Uterus (tissue), 7 donors: Measurements from ENCODE around the genes PEX19, DEDD and PPOX.

DNA sequence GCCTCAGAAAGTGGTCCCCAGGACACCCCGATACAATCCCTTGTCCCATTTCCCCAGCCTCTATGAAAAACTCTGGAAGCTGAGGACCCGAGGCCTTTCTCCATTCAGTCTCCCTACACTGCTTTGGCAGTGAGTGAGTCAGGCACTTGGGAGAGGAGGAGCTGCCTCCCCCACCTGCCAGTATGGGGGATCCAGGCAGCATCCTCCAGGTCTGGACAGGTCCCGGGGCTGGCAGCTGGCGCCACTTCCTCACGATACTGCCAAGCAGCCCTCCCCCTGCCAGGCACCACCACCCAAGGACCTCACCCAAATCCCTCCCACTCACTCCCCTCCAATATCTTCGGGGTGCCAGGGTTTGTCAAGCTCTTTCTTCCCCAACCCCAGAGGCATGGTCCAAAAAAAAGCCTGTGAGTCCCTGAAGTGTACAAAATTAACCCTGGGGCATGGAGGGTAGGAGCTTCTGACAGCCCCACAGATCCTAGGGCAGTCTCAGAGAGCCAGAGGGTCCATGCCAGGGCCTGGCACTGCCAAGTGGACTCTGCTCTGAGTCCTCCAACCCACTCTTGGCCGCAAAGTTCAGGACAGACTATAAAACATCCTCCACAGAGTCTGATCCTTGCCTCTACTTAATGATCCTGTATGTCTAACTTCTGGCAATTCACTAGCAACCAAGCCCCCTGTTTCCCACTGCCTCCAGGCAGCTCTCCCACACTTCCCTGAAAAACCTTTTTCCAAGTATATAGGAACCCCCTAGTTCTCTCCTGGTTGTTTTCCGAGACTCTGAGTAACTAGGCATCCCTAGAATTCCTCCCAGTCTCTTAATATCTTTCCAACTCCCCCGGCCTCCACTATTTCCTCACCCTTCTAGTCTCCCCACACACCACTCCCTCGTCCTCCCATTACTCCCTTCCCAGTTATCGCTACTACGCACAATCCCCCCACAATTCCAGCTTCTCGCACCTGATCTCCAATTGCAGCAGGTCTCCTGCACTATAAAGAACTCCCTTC is 931 bp downstream of the IGSF9 start:
- PRO-cap, 4 experiments: peak in 1 of 4 experiments; most common plus-strand start position 851 of the sequence (in 1); most common minus-strand start position 792 of the sequence (in 1)
- RAMPAGE, long total RNA, 2 experiments: no peak in any of the 2 experiments
- RRBS: no CpG with 5 or more reads among the region's 13 CpGs

- PRO-cap, 4 experiments: no peak in any of the 4 experiments
- RAMPAGE, long total RNA, 2 experiments: no peak in any of the 2 experiments
- RRBS: no CpG with 5 or more reads among the region's 5 CpGs
These were observed 1.7 kb downstream of the KCNJ10 start for GRCh38 chr1:160068171-160068658.

- PRO-cap, 4 experiments: peak in 3 of 4 experiments; most common plus-strand start chr1:160096847 (in 3); most common minus-strand start chr1:160096801 (in 1)
- RAMPAGE, long total RNA, 2 experiments: no peak in any of the 2 experiments
- RRBS: no CpG with 5 or more reads among the region's 4 CpGs
These were observed 1.8 kb downstream of the IGSF8 start for GRCh38 chr1:160096504-160097182.

GRCh38 chr1:160113844-160114612 is 1.5 kb upstream of the ATP1A2 start:
- PRO-cap, 4 experiments: no peak in any of the 4 experiments
- RAMPAGE, long total RNA, 2 experiments: no peak in any of the 2 experiments
- RRBS: no CpG with 5 or more reads among the region's 8 CpGs

DNA sequence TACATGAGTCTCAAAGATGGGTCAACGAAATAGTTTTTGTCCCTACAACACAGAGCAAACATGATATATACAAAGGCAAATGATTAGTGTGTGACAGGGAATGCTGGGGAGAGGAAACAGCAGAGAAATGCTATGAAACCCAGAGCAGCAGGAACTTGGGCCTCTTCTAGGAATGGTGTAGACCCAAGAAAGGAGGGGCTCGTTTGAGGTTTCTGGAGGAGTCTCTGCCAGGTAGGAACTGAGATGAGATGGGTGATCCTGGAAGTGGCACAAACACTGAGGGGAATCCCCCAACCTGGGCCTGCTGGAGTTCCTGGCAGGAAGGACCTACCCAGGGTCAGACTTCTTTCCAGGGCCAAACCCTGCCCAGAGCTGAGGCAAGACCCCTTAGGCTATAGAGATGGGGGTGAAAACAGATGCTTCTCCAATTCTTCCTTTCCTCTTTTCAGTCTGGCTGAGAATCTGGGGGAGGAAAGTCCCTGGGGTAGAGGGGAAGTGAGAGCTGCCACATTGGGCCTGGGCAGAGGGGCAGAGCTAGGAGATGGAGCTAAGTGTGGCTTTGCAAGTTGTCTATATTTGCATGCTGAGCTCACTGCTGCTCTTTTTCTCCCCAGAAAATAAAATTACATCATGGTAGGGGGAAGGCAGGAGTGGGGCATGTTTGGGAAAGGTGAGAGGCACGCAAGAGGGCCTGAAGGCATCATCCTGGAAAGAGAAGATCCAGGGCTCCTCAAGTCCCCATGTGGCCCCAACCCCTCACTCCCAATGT is 833 bp upstream of the PEA15 start:
- PRO-cap, 4 experiments: no peak in any of the 4 experiments
- RAMPAGE, long total RNA, 2 experiments: no peak in any of the 2 experiments
- RRBS: no CpG with 5 or more reads among the region's 3 CpGs

DNA sequence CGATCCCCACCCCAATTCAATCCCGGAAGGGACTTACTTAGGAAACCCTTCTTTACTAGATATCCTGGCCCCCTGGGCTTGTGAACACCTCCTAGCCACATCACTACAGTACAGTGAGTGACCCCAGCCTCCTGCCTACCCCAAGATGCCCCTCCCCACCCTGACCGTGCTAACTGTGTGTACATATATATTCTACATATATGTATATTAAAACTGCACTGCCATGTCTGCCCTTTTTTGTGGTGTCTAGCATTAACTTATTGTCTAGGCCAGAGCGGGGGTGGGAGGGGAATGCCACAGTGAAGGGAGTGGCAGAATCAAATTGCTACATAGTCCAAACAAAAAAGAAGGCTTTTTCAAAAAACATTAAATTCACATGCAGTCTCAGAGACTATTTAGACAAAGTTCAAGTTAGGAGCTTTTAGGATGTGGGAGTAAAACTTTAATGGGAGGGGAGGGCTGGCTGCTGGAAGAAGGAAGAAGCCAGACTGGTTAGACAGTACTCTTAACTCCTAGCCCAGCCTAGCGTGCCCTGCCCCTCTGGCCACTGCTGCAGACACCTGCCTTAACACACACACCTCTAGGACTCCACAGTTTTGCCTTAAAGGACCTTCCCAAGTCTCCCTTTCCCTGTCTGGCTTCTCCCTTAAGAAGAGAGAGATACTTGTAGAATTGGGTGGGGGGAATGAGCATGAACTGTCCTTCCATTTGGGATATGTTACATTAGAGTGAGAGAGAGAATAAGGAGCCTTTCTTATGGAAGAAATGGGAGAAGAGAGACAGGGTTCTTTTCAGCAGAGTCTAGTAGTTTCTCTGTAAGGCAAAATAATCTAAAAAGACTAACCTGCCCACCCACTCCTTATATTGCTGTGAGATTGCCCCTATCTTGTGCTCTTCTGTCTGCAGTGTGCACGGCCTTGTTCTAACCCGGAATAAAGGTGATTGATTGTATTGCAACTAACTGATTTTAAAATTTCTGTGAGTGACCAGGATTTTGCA is 9.5 kb downstream of the PEA15 start:
- PRO-cap, 4 experiments: no peak in any of the 4 experiments
- RAMPAGE, long total RNA, 2 experiments: no peak in any of the 2 experiments
- RRBS: no CpG with 5 or more reads among the region's 7 CpGs

GRCh38 chr1:160284563-160285605 is at the start of gene PEX19:
Gene PEX19 (minus strand): TSS chr1:160285133.
- PRO-cap, 4 experiments: peak in 4 of 4 experiments; most common plus-strand start chr1:160284689 (in 1); most common minus-strand start chr1:160285100 (in 2)
- RAMPAGE, long total RNA, 2 experiments: start-site peak on the minus strand in 2 of 2 experiments, at chr1:160285102-160285170 at its widest, 109 to 467 reads per replicate
- RRBS: 3% methylated on average over 3 of the region's 40 CpGs

- PRO-cap, 4 experiments: no peak in any of the 4 experiments
- RAMPAGE, long total RNA, 2 experiments: no peak in any of the 2 experiments
- RRBS: no CpG with 5 or more reads among the region's 6 CpGs
These were observed 22.6 kb upstream of the PEX19 start for GRCh38 chr1:160307281-160308165.

- PRO-cap, 4 experiments: peak in 1 of 4 experiments; most common plus-strand start chr1:160342399 (in 1)
- RAMPAGE, long total RNA, 2 experiments: no peak in any of the 2 experiments
- RRBS: no CpG with 5 or more reads among the region's 19 CpGs
These were observed 759 bp downstream of the COPA start for GRCh38 chr1:160342044-160342937.

DNA sequence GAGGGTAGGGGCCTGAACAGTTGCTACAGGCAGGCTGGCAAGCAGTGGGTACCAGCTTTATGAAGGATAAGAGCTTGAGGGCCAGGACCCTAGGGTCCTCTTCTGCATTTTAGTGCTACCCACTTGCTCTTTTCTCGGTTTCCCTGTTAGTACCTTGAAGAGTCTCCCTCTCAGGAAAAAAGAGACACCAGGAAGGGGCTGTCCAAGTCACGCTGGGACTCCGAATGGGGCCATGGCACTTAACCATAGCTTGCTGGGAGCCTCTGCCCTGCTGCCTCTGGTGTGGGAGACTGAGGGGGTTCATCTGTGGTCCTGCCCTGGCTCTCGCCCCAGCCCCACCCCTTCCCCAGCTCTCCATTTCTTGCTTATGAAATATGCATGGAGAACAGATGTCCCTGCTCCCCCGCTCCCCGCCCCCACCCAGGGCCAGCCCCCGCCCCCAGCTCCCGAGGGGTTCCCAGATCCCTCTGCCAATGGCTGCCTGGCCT is 352 bp upstream of the NHLH1 start:
- PRO-cap, 4 experiments: no peak in any of the 4 experiments
- RAMPAGE, long total RNA, 2 experiments: no peak in any of the 2 experiments
- RRBS: no CpG with 5 or more reads among the region's 8 CpGs

- PRO-cap, 4 experiments: no peak in any of the 4 experiments
- RAMPAGE, long total RNA, 2 experiments: no peak in any of the 2 experiments
- RRBS: no CpG with 5 or more reads among the region's 3 CpGs
These were observed 9.6 kb downstream of the NHLH1 start for GRCh38 chr1:160376446-160376945.

GRCh38 chr1:160577499-160578166 is 1.7 kb downstream of the CD84 start:
- PRO-cap, 4 experiments: peak in 1 of 4 experiments; most common plus-strand start chr1:160577918 (in 1)
- RAMPAGE, long total RNA, 2 experiments: no peak in any of the 2 experiments
- RRBS: no CpG with 5 or more reads among the region's 2 CpGs

DNA sequence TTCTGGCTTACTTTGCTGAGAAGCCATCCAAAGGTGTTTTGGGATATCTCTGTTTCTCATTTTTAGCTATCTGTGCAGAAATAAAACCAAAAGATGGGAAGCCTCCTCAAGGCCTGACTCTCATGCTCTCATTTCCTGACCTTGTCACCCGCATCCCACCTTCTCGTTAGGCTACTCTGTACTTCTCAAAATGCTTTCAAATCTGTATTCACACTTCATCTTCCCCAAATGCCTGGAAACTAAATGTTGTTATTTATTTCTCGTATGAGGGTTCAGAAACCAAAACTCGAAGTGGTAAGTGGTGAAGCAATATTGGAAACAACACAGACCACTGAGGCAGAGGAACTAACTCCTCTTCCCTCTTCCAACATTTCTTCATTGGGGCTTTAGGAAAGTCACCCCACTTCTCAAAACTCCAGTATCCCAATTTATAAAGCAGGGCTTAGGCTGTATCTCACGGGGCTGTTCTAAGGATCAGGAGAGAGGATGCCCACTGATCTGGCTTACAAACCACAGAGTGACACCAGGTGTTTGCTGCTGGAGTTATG is 3.4 kb downstream of the SLAMF7 start:
- PRO-cap, 4 experiments: no peak in any of the 4 experiments
- RAMPAGE, long total RNA, 2 experiments: no peak in any of the 2 experiments
- RRBS: no CpG with 5 or more reads among the region's 5 CpGs

- PRO-cap, 4 experiments: peak in 1 of 4 experiments; most common plus-strand start chr1:160781641 (in 1); most common minus-strand start chr1:160781498 (in 1)
- RAMPAGE, long total RNA, 2 experiments: no peak in any of the 2 experiments
- RRBS: no CpG with 5 or more reads among the region's 5 CpGs
These were observed 14.6 kb upstream of the LY9 start for GRCh38 chr1:160781415-160781713.

DNA sequence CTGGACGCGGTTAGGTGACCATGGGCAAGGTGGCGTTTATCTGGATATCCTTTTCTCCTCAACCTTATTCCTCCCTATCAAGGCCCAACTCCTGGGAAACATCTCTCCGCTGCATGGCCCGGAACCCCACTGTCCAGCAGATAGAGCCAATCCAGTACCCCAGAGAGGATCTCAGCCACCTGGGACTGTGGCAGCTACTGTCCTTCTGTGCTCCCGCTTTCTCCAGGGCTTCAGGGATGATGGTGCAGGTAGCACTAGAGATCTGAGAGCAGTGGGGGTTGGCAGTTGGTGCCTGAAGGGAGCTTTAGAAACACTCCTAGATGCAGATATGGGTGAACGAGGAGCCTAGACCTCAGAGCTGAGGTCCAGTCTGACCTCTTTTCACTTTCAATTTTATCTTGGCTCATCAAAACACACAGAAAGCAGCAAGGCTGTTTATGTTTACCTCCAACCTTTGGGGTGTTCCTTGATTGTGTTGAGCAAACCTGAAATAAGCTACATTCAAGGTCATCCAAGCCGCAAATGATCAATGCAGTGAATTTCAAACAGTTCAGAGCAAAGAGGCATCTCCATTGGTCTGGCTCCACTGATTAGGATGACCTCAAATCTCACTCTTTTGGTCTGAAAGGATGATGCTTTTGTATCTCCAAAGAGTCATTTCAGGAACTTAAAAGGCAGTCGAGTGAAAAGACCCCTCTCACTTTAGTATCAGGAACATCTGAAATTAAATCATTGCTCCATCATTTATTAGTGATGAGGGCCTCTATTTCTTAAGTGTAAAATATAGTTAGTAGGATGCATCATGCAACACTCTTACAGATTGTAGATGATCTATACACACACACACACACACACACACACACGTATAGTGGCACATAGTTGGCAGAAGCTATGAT is 1.3 kb downstream of the LY9 start:
- PRO-cap, 4 experiments: no peak in any of the 4 experiments
- RAMPAGE, long total RNA, 2 experiments: no peak in any of the 2 experiments
- RRBS: no CpG with 5 or more reads among the region's 10 CpGs

GRCh38 chr1:161019518-161019989 is 1.4 kb downstream of the F11R start:
- PRO-cap, 4 experiments: no peak in any of the 4 experiments
- RAMPAGE, long total RNA, 2 experiments: no peak in any of the 2 experiments
- RRBS: no CpG with 5 or more reads among the region's 5 CpGs

DNA sequence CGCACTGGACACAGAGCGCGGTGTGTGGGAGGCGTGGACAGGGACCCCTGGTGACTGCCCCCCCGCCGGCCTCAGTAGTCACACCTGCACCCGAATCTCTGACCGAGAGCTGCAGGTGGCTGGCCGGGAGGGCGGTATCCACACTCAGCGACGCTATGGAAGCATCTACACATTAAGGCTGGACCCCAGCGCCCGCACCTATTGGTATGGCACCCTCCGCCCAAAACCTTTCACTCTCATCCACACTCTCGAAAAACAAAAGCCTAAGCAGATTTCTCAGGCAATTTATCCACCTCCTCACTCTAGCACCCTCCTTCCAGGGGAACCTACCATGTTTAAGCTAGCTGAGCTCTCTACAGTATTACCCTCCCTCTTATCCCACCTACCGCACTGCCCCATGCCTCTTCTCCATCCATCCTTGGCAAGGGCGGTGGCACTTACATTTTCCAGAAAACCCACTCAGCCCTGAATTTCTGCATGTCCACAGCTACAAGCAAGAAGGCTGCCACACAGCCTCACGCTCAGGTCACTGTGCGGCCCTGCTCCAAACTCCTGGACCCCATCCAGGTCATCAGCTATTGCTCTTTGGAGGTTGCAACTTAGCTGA is 801 bp downstream of the KLHDC9 start:
- PRO-cap, 4 experiments: no peak in any of the 4 experiments
- RAMPAGE, long total RNA, 2 experiments: no peak in any of the 2 experiments
- RRBS: 14% methylated on average over 4 of the region's 20 CpGs

- PRO-cap, 4 experiments: peak in 4 of 4 experiments; most common plus-strand start chr1:161132549 (in 4); most common minus-strand start chr1:161132667 (in 4)
- RAMPAGE, long total RNA, 2 experiments: start-site peak on the minus strand in 1 of 2 experiments, at chr1:161132433-161132613 at its widest, 53 reads per replicate
- RRBS: 3% methylated on average over 27 of the region's 74 CpGs
These were observed at the start of gene DEDD for GRCh38 chr1:161132281-161133189. Gene DEDD (minus strand): TSS chr1:161132667.

DNA sequence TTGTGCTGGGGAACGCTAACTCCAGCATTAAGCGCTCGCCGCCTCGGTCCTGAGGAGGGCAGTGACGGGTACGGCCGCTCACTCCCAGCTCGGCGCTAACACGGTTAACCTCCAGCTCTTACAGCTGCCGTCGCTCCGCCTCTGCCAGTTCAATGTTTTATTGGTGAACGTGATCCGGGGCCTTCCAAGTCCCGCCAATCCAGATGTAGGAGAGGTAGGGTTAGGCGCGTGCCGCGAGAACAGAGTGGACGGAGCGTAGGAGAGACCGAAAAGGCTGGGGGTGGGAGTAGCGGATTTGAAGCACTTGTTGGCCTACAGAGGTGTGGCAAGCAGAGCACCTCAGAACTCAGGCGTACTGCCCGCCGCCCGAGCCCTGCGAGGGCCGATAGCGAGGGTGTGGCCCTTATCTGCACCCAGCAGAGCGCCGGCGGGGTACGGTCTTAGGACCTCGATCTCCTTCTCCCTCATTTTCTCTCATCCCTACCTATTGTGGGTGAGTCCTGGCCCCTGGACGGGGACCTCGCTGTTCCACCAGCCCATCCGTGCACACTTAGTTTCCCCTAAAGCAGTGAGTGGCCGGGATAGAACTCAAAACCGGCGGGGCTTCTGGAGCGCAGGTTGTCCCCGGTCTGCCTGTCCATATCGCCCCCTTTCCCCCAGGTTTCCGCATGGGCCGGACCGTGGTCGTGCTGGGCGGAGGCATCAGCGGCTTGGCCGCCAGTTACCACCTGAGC is at the start of gene PPOX:
PPOX (plus strand) TSS at position 247 of the 734 bp plus-strand sequence.
- PRO-cap, 4 experiments: peak in 4 of 4 experiments; most common plus-strand start position 217 of the sequence (in 1); most common minus-strand start position 91 of the sequence (in 4)
- RAMPAGE, long total RNA, 2 experiments: no peak in any of the 2 experiments
- RRBS: 3% methylated on average over 9 of the region's 53 CpGs

- PRO-cap, 4 experiments: no peak in any of the 4 experiments
- RAMPAGE, long total RNA, 2 experiments: no peak in any of the 2 experiments
- RRBS: 8% methylated on average over 1 of the region's 13 CpGs
These were observed 712 bp downstream of the PPOX start for GRCh38 chr1:161166914-161167362.